Occipital lobe (tissue), 2 donors: ENCODE results near the gene CWH43.

- RAMPAGE, long total RNA: no peak
Observed at GRCh38 chr4:41426473-41426990, 111.4 kb upstream of the LIMCH1 start.

GRCh38 chr4:41427278-41428075 is 110.5 kb upstream of the LIMCH1 start:
- RAMPAGE, long total RNA: no peak

DNA sequence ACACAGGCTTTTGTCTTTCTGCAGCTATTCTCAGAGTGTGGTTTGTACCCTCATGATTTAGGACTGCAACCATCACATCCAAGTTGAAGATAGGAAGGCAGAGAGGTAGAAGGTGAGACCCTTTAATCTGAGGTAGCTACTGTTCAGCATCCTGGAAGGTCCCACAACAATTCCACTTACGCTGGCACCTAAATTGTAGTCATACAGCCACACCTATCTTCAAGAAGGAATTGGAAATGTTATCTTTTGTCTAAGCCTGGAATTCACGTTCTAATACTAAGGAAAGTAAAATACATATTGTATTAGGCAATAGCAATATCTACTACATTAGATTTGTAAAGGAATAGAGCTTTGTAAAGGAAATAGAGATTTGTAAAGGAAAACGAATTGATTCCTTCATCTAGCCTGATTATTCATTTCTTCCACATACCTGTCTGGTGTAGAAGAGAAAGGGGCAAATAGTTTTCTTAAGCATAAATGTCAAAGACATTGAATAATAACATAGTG is 76.4 kb upstream of the PHOX2B start:
- RAMPAGE, long total RNA: no peak

DNA sequence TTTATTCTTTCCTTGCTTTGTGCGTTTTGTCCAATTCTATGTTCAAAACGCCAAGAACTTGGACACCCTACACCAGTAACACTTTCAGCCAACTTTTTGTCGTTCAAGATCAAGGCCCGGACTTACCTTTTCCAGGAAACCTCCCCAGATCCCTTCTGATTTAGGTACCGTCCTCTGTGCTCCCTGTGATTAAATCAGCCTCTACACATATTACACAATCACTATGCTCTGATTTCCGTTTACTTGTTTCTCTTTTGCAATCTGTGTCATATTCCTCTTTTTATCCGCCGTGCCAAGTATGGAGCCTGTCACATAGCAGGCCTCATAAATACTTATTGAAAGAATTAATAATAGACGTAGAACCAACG is 765 bp upstream of the TMEM33 start:
- RAMPAGE, long total RNA: no peak

DNA sequence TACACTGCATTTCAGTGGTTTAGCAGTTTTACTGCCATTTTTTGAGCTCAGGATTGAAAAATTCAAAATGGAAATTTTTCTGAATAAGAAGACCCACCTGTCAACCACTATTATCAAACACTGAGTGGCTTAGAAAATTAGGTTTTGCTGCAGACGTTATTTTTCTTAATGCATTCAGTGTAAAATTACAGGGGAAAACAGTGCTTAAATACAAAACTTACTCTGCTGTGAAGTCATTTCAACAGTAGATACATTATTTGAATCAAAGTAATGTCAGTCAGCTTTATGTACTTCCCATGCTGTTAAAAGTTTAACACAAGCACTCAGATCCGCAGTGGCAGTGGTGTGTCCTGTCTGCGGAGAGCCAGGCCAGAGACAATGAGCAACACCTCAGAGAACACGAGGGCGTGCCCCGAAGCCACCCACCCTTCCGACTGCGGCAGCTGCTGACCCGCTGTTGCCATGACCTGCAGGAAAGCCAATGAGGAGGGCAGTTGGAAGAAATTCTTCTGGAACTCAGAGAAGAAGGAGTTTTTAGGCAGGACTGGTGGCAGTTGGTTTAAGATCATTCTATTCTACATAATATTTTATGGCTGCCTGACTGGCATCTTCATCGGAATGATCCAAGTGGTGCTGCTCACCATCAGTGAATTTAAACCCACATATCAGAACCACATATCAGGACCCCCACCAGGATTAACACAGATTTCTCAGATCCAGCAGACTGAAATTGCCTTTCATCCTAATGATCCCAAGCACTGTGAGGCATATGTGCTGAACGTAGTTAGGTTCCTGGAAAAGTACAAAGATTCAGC is 38.6 kb downstream of the SLC30A9 start:
- RAMPAGE, long total RNA: no peak

GRCh38 chr4:42151582-42151999 is 864 bp downstream of the BEND4 start:
- RAMPAGE, long total RNA: no peak

- RAMPAGE, long total RNA: no peak
Observed at GRCh38 chr4:42638797-42639361, 18.0 kb downstream of the ATP8A1 start.

DNA sequence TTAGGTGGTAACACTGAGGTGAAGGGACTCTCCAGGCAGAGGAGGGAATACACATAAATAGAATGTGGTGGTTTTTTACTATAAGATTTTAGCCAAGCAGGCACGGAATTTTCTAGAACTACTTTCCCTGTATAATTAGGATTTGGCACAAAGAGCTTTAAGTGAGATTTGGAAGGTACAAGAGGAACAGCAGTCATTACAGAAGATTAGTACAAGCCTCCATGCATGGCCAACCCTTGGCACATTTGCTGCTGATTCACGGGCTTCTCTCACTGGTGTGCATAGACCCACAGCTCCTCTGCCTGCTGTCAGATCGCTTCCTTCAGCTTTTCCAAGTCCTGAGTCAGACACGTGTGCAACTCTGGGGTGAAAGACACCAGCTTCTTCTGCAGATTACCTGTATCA is 685.5 kb downstream of the KCTD8 start:
- RAMPAGE, long total RNA: no peak

- RAMPAGE, long total RNA: no peak
Observed at GRCh38 chr4:46986971-46987364, 6.4 kb downstream of the GABRA4 start.

DNA sequence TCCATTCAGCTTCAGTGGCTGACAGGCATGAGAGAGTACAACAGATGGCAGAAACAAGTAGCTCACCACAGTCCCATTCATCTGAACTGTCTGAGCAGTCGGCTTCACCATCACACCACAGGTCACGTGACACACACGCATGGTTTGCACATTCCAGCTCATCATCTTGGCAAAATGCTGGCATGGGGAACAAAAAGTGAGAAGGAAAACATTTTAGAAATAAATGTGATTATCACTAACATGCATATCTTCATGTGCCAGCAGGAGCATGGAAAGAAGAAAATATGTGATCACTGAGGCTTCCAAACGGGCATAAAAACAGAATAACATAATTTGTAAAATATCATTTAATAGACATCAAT is 158.0 kb downstream of the ATP10D start:
- RAMPAGE, long total RNA: no peak

- RAMPAGE, long total RNA: no peak
Observed at GRCh38 chr4:48047815-48048488, 31.4 kb downstream of the NIPAL1 start.

DNA sequence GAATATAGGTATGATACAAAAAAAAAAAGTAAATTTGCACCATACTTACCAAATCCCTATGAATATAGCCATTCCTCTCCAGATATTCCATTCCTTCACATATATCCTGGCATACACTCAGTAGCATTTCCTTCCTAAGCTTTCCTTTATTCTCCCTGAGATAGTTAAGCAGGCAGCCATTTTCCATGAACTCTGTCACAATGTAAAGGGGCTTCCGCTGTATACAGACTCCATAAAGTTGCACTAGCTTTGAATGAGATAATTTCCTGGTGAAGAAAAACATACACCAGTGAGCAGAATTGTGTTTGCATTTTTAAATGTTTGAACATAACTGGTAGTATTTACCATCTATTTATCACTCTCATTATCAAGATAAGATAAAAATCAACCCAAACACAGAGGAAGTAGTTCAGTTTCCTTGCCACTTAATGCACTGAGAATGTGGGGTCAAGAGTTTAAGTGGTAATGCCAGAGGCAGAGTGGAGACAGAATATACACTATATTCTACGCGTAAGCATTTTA is 54.1 kb downstream of the TXK start:
- RAMPAGE, long total RNA: no peak

DNA sequence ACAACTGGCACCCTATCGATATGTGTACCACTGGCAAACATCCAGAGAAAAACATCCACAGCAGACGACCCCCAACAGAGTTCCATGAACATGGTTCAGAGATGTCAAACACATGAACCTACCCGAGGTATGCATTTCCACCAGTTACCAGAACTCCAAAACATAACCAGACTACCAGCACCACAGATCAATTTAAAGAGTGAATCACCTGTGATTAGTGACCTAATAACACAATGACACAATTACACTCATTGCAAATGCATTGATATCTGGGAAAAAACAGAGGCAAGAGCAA is 59.1 kb downstream of the TEC start:
- RAMPAGE, long total RNA: no peak

DNA sequence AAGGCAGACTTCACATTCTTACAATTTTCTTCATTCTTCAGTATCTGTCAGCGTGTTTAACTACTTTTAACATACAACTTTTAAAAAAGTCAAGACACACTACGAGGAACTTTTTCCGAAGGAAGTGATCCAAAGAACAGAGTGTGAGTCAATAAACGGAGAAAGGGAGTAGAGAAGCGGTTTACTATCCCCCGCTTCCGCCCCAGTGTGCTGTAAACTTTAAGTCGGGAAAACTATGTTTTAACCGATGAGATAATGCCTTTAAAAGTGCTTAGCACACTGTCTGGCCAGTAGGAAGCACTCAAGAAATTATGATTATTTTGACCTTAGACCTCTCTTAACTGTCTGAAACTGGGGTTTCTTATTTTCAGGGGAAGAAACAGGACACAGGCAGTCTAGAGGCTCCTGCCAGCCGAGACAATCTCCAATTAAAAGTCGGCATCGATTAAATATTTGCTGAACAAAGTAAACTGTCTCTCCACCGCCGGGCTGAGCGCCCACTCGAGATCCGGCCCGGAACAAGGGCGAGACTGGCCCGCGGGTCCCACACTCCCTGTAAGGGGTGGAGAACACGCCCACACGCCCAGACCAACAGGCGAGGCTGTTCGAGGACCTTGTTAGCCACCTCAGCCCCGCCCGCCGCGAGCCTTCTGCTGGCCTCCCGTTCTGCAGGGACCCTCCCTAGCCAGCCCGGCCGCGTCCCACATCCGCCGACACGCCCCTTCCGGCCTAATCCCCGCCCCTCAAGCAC is 563 bp upstream of the SLAIN2 start:
- RAMPAGE, long total RNA: no peak

DNA sequence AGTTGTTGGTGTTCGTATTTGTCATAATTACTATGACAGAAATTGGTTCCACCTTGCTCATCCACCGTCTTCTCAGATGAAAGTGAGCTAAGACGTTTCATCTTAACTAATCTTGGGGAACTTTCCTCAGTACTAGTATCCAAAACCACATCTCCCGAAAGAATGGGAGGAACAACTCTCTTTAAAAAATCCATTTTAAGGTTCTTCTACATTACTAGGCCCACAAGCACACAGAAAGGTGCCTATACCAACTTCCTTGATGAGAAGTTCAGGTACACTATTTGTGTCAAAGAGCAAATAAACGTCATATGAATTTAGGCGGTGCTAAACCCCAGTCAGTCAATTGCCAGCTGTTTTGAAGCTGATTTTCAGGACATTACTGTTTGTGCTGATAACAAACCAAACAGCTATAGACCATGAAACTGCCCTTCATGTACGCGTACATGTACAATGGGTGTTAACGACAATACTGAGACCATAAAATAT is 99.1 kb downstream of the FRYL start:
- RAMPAGE, long total RNA: no peak

GRCh38 chr4:48778231-48778853 is 1.7 kb downstream of the FRYL start:
- RAMPAGE, long total RNA: no peak

- RAMPAGE, long total RNA: no peak
Observed at GRCh38 chr4:48985860-48986843, at the start of gene CWH43. Gene CWH43 (plus strand): TSS chr4:48986275.

DNA sequence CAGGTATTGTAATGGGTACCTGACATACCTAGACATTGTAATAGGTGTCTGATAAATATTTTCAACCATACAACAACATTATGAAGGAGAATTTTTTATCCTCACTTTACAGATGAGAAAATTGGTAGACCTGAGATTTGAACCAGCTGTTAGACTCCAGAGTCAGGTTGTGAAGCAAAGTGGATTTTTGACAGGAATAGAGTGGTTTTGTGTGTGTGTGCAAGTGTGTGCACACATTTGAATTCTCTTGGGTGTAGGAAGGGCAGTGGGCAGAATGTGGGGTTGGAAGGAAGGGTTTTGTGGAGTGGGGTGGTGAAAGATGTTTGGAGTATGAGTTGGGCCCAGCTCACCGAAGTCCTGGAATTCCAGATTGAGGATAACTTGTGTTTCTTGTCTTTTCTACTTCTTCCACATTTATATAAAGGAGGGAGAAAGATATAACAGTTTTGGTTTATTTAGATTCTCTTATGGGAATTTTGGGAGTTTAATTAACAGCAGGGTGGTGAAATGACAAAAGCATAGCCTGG is 18.2 kb downstream of the DCUN1D4 start:
- RAMPAGE, long total RNA: no peak

DNA sequence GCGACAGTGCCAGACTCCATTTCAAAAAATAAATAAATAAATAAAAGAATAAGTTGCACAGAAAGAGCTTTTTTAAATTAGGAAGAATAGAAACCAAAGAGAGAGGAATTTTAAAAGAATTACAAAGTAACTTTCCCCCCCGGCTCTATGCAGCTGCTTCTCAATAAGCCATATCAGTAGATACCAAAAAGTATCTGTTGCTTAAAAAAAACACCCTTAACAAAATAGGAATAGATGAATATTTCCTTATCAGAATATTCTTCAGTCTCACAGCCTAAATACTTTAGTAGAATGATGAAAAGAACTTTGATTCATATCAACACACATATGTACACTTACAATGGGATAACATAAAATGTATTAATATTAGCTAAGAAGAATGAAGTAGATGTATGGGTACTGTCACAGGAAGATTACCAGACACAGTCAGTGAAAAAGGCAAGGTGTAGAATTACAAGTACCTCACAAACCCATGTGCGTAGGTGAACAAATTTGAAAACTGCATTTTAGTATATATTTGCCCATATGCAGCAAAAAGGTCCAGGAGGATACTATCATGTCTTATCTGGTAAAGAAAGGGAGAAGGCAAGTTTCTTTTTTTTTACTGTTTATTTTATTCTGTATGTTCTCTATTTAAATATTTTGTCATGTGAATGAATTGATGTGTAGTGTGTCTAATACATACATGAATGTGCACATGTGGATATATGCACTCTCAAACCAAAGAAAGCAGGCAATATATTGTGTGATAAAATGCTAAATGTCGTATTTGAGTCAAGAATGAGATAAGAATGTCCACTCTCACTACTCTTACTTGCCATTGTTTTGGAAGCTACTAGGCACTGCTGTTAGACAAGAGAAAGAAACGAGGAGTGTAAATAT is 40.0 kb downstream of the DCUN1D4 start:
- RAMPAGE, long total RNA: no peak

DNA sequence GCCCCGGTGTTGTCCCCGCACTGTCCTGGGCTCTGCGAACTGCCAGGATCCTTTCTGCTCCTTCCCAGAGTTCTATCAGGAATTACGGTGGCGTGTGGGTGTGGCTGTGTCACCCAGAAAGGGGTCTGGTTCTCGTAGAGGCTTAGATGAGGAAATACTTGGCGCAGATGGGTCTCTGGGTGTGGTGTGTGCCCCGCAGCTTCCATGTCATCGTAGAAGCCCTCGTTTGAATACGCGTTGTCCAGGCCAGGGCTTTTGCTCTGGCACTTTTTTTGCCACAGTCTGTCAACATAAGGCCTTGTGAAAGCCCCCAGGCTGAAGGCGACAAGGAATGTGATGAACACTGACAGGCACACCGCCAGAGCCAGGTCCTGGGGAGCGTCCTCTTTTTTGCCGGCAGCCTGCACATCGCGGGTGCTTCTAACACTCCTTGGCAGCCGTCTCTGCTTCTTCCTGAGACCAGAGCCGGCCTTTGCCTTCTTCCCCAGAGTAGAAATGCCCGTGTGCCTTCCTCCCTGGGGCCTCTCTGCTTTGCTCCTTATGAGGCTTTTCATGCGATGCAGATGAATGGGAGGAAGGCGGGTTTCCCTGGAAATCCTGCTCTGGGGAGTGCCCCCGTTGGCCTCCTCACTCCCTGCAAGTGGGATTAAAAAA is 24.5 kb downstream of the LRRC66 start:
- RAMPAGE, long total RNA: no peak